Tibial nerve (tissue), 3 donors: Measurements from ENCODE around the gene KCNQ1.

DNA sequence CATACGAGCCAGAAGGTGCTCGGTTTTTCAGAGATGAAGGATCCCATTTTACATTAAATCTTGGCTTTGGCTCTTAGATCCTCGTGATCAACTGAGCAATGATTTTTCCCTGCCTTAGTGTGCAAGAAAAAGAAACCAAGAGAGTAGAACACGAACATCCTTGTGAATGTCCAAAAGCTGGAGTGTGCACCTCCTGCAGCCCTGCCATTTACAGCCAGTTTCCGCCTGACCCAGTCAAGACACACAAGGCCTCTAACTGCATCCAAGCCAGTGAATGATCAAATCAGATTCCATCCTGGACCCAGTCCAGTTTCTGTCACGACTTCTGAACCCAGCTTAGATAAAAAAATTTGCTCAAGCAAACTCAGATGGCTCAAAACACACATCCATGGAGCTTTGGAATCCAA is 12.0 kb upstream of the PRR33 start:
- PRO-cap = no peak
- RAMPAGE, long total RNA, 3 experiments = no peak in any of the 3 experiments

- PRO-cap = no peak
- RAMPAGE, long total RNA, 3 experiments = no peak in any of the 3 experiments
Observed at GRCh38 chr11:1931239-1931728, 11.8 kb downstream of the TNNT3 start.

DNA sequence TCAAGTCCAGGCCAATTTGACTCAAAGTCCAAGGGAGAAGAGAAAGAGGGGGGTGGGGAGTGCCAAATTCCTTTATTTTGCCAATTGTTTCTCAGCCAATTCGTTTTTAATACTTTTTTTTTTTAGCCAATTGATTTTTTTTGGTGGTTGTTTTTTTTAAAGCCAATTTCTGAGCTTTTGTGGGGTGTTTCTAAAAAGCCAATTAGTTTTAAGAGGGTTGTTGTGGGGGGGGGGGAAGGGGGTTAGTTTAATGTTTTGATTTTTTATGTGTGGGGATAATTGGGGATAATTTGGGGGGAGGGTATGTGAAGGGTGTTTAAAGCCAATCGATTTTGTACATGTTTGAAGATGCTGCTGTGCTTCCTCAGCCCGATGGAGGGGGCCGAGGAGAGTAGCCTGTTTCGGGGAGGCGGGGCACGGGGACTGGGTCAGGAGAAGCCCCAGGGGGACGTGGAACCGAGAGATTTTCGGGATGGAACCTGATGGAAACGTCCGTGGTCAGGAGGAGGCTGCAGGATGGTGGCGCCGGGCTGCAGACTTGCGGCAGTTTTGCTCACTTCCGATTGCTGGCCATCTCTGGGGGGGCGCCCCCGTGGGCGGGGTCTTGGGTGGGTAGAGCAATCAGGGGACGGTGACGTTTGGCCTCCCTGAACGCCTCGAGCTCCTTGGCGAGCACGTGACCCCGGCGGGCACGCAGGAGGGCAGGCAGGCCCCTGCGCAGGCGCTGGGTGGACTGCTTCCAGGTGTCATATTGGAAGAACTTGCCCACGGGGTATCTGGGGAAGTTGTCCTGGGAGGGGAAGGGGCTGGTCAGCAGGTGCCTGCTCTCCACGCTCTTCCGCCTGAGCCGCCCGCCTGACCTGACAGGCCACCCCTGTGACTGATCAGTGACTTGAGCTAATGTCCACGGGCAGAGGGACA is 6.5 kb downstream of the IGF2 start:
- PRO-cap = no peak
- RAMPAGE, long total RNA, 3 experiments = start-site peak on the minus strand in 1 of 3 experiments, centred at position 533 of the sequence, 63 reads per replicate

DNA sequence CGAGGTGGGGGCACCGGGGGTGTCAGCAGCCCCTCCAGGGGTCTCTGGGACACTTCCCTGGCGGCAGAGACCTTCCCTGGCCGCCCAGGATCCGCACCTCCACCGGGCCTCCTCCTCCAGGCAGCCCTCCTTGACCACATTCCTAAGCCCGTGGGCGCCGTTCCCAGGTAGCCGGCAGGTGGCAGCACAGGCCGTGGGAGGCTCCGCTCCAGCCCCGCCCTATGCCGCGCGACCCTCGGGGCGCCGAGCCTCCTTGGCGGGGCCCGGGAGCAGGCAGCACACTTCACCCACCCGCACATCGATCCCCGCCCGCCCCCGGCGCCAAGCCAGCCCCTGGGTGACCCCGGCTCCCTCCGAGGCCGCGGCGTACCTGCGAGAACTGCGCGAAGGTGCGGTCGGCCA is 5.1 kb upstream of the INS start:
- PRO-cap = no peak
- RAMPAGE, long total RNA, 3 experiments = no peak in any of the 3 experiments

DNA sequence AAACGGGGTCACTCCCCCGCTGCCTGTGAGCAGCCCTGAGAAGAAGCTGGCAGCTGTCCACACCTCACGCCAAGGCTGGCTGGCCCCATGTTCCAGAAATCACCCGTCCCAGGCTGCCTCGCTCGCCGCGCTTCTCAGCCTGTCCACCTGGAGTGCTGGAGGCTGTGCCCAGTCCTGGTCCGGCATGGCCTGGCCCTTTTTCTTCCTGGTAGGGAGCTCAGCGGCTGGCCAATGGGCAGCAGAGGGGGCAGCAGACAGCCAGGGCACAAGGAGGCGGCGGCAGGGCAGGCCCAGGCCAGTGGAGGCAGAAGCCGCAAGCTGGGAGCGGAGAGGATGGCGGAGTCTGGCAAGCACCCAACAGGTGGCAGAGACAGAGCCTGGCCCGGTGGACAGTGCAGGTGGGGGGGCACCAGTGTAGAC is 37.1 kb upstream of the TH start:
- PRO-cap = no peak
- RAMPAGE, long total RNA, 3 experiments = no peak in any of the 3 experiments

DNA sequence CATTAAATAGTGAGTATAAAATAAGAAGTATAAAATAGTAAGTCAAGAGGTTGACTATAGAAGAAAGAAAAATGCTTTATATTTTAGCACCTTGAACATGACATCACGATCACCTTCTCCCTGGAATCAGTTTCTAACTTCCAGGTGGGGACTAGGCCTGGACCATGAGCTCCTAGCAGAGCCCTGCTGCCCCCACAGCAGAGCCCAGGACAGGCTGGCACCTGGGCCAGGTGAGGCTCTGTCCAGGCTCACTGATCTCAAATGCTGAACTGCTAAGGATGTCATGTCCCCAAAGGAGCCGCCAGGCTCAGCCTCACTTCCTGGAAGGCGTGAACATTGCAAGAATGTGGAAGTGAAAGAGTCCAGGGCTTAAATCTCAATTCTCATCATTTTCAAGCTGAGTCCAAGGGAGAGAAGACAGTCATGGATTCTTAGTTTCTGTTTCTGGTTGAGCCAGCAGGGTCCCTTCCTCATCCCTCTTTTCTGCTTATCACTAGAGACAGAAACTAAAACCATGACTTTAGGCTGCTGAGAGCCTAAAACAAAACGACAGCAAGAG is 5.0 kb downstream of the ASCL2 start:
- PRO-cap = no peak
- RAMPAGE, long total RNA, 3 experiments = no peak in any of the 3 experiments

GRCh38 chr11:2273707-2274183 is 3.4 kb upstream of the ASCL2 start:
- PRO-cap = no peak
- RAMPAGE, long total RNA, 3 experiments = no peak in any of the 3 experiments

DNA sequence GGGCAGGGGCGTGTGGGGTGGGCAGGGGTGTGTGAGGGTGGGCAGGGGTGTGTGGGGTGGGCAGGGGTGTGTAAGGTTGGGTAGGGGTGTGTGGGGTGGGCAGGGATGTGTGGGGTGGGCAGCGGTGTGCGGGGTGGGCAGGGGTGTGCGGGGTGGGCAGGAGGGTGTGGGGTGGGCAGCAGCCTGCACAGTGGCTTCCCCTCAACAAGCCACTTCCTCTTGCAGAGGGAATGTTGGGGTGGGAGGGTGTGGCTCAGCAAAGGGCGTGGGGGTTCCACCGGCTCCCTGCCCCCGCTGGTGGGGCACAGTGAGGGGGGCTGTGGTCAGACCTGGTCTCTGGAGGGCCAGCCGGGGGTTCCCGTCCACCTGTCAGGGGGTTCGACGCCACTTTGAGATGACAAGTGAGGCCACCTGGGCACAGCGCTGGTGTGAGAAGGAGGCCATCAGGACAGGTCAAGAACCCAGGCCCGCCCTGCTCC is 1.5 kb downstream of the C11orf21 start:
- PRO-cap = no peak
- RAMPAGE, long total RNA, 3 experiments = no peak in any of the 3 experiments

DNA sequence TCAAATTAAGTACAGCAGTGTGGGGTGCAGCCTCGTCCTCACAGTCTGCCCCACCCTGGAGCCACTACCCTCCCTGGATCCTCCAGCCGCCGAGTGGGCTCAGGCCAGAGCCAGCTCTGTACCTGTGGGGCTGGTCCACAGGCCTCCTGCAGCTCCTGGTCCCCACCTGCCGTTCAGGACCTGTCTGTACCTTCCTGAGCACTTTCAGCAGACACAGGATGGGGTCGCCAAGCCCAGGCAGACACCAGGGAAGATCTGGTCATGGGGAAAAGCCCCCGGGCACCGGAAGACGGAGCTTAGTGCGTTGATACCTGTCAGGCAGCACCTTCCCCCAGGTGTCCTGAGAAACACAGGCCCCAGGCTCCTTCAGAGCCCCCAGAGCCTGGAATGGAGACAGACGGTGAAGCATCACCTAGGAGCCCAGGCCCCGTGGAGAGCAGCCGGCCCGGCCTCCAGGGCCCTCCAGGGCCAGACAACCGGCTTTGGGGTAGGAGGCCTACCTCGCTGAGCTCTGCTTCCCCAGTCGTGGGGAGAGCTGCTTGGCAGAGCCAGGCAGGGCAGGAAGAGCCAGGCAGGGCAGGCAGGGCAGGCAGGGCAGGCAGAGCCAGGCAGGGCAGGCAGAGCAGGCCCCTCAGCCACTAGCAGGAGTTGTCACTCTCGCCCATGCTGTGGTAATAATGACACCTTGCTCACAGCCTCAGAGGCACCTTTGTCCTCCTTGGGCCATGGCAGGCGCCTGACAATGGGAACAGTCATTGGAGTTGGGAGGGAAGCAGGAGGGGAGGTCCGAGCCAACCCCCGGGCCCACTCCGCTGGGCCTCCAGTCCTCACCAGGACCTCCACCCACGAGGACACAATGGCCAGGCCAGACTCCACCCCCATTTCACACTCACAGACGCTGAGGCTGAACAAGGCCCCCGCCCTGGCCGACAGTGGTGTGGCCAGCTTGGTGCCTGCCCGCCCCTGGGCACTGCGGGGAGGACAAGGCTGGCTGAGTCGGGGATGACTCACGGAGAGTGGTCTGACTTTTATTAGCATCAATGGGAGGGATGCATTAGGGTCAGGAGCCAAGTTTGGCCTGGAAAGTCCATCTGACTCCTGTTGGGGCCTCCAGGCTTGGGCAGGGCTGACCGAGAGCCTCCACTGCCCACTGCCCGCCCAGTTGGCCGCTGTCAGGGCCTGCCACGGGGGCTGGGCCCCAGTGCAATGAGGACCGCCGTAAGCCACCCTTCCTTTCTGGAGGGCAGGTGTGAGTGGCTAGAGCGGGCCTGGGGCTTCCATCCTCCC is 10.1 kb downstream of the TSPAN32 start:
- PRO-cap = bidirectional peak, plus-strand start at position 985 of the sequence, minus-strand start at position 829 of the sequence
- RAMPAGE, long total RNA, 3 experiments = no peak in any of the 3 experiments

DNA sequence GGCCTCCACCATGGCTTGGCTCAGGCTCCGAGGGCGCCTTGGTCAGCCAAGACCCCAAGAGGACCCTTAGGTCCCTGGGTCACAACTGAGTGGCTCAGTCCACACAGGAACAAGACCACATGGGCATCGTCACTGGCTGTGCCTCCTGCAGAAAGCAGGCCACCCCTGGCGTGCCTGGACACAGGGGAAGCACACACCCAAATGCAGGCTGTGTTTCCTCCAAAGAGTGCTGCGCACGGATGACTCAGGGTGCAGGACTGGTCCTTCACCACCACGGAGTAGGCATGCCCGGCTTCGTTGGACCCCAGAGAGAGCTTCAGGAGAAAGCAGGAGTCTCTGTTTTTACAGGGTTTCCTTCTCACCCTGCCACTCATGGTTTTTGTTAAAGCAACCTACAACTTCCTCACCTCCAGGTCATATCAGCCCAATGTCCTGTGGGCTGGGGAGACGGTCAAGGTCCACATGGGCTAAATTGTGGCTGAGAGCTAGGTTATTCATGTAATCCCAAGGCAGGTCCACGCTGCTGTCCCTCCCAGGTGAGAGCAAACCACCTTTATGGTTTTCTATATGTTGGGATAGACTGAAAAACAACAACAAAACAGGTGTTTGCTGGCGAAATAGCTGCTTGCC is 19.3 kb downstream of the TSPAN32 start:
- PRO-cap = no peak
- RAMPAGE, long total RNA, 3 experiments = no peak in any of the 3 experiments

DNA sequence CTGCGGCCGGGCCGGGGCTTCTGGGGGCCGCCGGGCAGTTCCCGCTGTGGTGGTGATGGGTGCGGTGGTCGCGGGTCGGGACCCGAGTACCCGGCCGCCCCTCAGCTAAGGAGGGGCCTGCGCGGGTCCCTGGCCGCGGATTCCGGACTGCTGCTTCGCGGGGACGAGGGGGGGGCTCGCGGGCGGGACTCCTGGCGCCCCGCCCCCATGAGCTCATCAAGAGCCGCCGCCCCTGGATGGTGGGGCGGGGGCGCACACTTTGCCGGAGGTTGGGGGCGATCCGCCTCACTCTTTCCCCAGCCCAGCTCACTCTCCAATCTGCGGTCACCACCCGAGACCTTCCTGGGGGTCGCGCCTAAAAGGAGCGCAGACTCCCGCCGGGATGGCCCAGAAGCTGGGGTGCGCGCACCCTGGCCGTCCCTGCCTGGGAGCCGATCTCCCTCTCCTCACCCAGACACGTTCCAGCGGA is 773 bp downstream of the CD81 start:
- PRO-cap = bidirectional peak, plus-strand start at position 257 of the sequence, minus-strand start at position 149 of the sequence
- RAMPAGE, long total RNA, 3 experiments = no peak in any of the 3 experiments

GRCh38 chr11:2384344-2385066 is 7.4 kb downstream of the CD81 start:
- PRO-cap = no peak
- RAMPAGE, long total RNA, 3 experiments = no peak in any of the 3 experiments

GRCh38 chr11:2394592-2395353 is 5.8 kb upstream of the TSSC4 start:
- PRO-cap = no peak
- RAMPAGE, long total RNA, 3 experiments = no peak in any of the 3 experiments

GRCh38 chr11:2396131-2396520 is 4.4 kb upstream of the TSSC4 start:
- PRO-cap = no peak
- RAMPAGE, long total RNA, 3 experiments = no peak in any of the 3 experiments

DNA sequence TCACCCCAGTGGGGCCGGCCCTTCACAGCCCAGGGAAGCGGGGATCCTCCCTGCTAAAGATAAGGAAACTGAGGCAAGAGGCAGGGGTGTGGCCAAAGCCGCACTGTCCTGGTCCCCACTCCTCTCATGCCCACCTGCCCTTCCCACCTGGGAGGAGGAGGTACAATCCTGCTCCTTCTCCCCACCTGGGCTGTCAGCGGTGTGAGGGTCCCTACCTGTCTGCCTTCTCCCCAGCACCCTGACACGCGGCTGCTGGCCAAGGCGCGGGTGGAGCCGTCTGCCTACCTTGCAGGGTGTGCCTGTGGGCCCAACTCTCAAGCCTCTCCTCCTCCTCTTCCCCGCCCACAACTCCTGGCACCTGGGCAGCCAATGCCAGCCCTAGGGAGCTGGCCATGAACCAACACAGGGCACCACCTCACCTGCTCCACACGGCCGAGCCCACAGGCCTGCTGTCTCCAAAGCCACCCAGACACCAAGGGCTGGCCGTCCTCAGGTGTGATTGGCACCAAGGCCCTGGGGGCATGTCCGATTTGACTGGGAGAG is 17.1 kb downstream of the TRPM5 start:
- PRO-cap = no peak
- RAMPAGE, long total RNA, 3 experiments = no peak in any of the 3 experiments

- PRO-cap = no peak
- RAMPAGE, long total RNA, 3 experiments = start-site peak on the plus strand in 1 of 3 experiments, at chr11:2445323-2445672 at its widest, 5 reads per replicate
Observed at GRCh38 chr11:2444735-2445798, at the start of gene KCNQ1. KCNQ1 (plus strand) TSS chr11:2445008.

- PRO-cap = no peak
- RAMPAGE, long total RNA, 3 experiments = no peak in any of the 3 experiments
Observed at GRCh38 chr11:2533623-2534222, 88.9 kb downstream of the KCNQ1 start.

- PRO-cap = no peak
- RAMPAGE, long total RNA, 3 experiments = no peak in any of the 3 experiments
Observed at GRCh38 chr11:2566292-2566812, 121.5 kb downstream of the KCNQ1 start.

GRCh38 chr11:2697834-2698282 is 187.7 kb downstream of the CDKN1C start:
- PRO-cap = no peak
- RAMPAGE, long total RNA, 3 experiments = no peak in any of the 3 experiments

- PRO-cap = bidirectional peak, plus-strand start at chr11:2700279, minus-strand start at chr11:2699994
- RAMPAGE, long total RNA, 3 experiments = no peak in any of the 3 experiments
Observed at GRCh38 chr11:2699567-2700561, 185.7 kb downstream of the CDKN1C start.